Epithelial cell of alveolus of lung (primary cell): ENCODE results near the gene UGT2B7.

GRCh38 chr4:56909681-56910046 lies 2.0 kb downstream of the REST start:
- RAMPAGE, long total RNA: no peak
- RRBS: no CpG with 5 or more reads among the region's 7 CpGs

GRCh38 chr4:56932139-56932588 lies 24.5 kb downstream of the REST start:
- RAMPAGE, long total RNA: no peak
- RRBS: no CpG with 5 or more reads among the region's 1 CpG

- RAMPAGE, long total RNA: no peak
- RRBS: under 1% methylated on average over 32 of the region's 65 CpGs
Measured at GRCh38 chr4:56976655-56977366, 595 bp downstream of the NOA1 start.

- RAMPAGE, long total RNA: no peak
- RRBS: no CpG with 5 or more reads among the region's 7 CpGs
Measured at GRCh38 chr4:57030001-57030514, 51.4 kb downstream of the POLR2B start.

DNA sequence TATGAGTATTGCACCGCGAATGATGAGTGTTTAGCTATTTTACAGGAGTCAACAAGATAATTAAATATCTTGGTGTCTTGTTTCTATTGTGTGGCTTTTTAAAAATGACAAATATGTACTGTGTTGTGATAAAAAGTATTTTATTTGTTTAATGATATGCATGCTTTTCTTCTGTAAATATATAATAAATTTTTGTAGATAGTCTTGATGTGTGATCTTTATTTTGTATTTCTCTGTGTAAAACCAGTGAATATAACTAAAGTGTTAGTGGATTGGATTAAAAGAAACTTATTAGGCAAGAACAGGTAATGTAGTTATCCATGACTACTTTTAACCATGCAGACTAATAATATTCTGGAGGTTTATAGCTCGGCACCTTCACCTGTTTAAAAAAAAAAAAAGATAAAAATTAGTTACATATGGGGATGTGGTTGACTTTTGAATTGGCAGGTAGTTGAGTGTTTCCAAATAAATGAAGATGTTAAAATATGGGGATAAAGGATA lies 52.3 kb downstream of the POLR2B start:
- RAMPAGE, long total RNA: no peak
- RRBS: no CpG with 5 or more reads among the region's 3 CpGs

GRCh38 chr4:57091552-57092140 lies 18.5 kb downstream of the IGFBP7 start:
- RAMPAGE, long total RNA: no peak
- RRBS: no CpG with 5 or more reads among the region's 5 CpGs

- RAMPAGE, long total RNA: no peak
- RRBS: no CpG with 5 or more reads among the region's 6 CpGs
Measured at GRCh38 chr4:58124996-58125243, 1014.7 kb upstream of the IGFBP7 start.

- RAMPAGE, long total RNA: no peak
- RRBS: no CpG with 5 or more reads among the region's 1 CpG
Measured at GRCh38 chr4:62324084-62324592, 1124.0 kb downstream of the ADGRL3 start.

DNA sequence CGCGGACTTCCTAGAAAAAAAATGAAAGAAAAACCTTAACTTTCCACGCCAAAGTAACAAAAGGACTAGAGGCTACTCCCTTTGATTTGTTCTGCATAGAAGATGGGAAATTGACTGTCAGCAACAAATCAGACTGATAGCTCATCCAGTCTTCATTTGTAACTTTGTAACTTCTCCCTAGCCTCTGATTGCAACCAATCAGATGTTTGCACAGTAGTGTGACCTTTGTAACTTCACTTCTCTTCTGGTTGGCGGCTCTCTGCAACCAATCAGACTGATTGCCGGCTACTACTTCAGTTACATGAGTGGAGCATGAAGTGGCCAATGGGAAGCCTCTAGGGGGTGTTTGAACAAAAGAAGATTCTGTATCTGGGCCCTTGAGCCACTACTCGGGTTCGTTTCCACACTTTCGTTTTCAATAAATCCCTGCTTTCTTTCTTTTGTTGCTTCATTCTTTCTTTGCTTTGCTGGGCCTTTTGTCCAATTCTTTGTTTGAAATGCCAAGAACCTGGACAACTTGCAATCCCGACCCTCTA lies 1285.8 kb downstream of the TECRL start:
- RAMPAGE, long total RNA: no peak
- RRBS: no CpG with 5 or more reads among the region's 9 CpGs

- RAMPAGE, long total RNA: no peak
- RRBS: no CpG with 5 or more reads among the region's 10 CpGs
Measured at GRCh38 chr4:64356032-64356624, 53.1 kb downstream of the TECRL start.

DNA sequence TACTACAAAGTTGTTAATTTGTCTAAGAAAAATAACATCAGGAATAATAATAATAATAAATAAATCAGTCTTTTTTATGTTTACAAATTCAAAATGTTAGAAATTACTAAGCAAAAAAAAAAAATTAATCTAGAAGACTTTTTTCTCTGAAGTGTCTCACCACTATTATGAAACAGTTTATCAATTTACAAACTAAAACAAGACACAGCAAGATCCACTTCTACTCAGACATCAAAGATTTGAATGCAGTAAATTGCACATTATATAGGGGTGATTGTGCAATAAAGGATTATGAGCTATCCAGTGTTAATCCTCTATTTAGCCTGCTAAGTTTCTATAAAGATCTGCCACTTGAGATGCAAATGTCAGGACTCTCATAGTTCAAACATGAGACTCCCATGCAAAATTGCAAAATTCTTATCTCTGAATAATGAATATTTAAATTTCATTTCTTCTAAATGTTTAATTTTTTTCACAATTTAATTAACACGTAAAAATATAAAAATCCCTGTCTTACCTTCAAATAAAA lies 2.3 kb downstream of the TECRL start:
- RAMPAGE, long total RNA: no peak
- RRBS: no CpG with 5 or more reads among the region's 1 CpG

DNA sequence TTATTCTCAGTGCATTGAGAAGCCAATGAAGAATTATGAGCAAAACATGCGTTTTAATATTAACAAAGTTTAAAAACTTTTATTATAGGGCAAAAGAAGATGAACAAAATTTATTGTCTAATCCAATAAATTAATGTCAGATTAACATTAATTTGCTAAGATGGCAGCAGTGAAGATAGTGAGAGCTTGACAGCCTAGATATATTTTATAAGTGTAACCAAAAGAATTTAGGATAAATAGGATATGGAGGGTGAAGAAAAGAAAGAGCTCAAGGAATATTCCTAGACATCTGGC lies 603.4 kb downstream of the CENPC start:
- RAMPAGE, long total RNA: no peak
- RRBS: no CpG with 5 or more reads among the region's 1 CpG

DNA sequence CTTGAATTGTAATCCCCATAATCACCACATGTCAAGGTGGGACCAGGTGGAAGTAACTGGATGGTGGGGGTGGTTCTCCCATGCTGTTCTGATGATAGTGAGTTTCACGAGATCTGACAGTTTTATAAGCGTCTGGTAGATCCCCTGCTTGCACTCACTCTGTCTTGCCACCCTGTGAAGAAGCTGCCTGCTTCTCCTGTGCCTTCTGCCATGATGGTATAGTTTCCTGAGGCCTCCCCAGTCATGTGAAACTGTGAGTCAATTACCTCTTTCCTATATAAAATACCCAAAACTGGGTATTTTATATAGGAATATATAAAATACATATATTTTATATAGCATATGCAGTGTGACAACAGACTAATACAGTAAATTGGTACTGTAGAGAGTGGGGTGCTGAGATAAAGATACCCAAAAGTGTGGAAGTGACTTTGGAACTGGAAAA lies 41.6 kb downstream of the UBA6 start:
- RAMPAGE, long total RNA: no peak
- RRBS: no CpG with 5 or more reads among the region's 2 CpGs

DNA sequence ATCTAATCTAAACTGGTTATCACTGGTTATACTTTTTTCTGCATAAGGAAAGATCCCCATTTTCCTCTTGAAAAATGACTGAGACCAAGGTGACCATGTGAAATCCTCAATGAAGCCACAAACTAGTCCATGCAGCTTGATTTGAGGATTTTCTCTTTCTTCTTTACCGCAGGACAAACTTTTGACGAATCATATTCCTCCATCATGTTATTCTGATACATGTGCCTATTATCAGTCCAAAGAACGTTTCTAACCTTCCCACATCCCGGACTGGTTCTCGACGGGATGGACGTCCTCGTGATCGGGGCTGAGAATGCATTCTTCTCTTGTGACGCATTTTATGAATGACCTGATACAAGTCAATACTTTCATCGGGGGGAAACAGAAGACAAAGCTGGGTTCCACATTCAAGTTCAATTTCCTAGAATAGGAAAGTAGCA lies 27.4 kb downstream of the YTHDC1 start:
- RAMPAGE, long total RNA: no peak
- RRBS: no CpG with 5 or more reads among the region's 11 CpGs

- RAMPAGE, long total RNA: no peak
- RRBS: no CpG with 5 or more reads among the region's 8 CpGs
Measured at GRCh38 chr4:68864306-68865271, 48.8 kb downstream of the UGT2B10 start.

DNA sequence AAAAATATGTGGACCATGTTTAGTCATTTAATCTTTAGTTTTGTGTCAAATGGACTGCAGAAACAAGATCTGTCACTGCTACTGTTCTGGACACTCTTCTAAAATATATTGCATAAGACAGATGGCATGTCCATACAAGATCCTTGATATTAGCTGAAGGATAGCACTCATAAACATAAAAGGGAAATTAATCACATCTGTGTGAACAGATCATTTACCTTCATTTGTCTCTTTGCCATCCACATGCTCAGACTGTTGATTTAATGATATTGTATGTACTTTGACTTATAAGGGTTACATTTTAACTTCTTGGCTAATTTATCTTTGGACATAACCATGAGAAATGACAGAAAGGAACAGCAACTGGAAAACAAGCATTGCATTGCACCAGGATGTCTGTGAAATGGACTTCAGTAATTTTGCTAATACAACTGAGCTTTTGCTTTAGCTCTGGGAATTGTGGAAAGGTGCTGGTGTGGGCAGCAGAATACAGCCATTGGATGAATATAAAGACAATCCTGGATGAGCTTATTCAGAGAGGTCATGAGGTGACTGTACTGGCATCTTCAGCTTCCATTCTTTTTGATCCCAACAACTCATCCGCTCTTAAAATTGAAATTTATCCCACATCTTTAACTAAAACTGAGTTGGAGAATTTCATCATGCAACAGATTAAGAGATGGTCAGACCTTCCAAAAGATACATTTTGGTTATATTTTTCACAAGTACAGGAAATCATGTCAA lies at the start of gene UGT2B7:
Gene UGT2B7, plus strand, starts transcription at position 346 of the 744 bp plus-strand sequence.
- RAMPAGE, long total RNA: no peak
- RRBS: no CpG with 5 or more reads among the region's 1 CpG

- RAMPAGE, long total RNA: no peak
- RRBS: no CpG with 5 or more reads among the region's 4 CpGs
Measured at GRCh38 chr4:69495154-69495671, 492 bp downstream of the UGT2B4 start.

DNA sequence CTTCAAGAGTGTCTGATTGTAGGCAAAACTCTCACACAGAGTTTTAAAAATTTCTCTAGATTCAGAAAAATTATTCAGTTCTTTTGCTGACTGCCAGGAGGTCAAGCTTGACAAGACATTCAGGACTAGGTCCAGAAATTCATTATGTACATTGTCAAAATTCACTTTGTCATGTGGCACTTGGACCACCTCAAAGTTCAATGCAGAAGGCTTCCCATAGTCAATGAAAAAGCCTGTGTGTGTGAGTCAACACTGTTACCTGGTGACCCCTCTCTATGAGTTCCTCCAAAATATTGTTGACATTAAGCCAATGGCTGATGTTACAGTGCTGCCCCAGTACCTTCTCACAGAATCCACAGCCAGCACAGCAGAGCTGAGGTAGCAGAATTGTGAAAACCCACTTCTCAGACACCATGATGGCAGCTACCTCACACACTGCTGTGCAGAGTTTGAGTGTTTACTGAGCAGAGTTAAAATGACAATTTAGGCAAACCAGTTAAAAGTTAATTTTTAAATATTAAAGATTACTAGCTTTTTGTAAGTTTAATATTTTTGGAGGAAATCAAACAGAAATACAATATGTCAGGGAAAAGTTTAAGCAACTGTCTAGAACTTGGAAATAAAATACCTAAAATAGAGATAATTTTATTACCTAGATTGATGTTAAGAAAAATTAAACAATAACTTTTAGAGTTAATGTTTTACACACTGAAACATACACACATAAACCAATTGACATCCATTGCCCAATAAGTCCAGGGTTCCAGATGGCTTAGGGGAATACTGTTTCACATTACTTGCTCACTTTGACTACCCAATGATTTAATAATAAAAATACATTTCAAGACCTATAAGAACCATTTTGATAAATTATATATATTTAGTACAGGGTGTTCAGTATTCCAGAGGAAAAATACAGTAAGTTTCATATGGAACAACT lies 22.6 kb upstream of the UGT2B4 start:
- RAMPAGE, long total RNA: no peak

DNA sequence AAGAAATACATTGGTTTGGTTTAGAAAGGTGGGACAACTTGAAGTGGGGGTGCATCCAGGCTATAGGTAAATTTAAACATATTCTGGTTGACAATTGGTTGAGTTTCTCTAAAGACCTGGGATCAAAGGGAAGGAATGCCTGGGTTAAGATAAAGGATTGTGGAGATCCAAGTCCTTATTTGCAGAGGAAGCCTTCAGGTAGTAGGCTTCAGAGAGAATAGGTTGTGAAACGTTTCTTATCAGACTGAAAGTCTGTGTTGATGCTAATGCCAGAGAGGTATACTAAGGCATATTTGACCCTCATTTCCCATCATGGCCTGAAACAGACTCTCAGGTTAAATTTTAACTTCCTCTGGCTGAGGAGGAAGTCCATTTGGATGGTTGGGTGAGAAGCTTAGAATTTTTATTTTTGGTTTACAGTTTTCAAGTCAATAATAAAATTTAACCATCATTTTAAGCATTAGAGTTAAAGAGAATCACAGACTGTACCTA lies 48.1 kb downstream of the UGT2A2 start:
- RAMPAGE, long total RNA: no peak
- RRBS: no CpG with 5 or more reads among the region's 1 CpG

DNA sequence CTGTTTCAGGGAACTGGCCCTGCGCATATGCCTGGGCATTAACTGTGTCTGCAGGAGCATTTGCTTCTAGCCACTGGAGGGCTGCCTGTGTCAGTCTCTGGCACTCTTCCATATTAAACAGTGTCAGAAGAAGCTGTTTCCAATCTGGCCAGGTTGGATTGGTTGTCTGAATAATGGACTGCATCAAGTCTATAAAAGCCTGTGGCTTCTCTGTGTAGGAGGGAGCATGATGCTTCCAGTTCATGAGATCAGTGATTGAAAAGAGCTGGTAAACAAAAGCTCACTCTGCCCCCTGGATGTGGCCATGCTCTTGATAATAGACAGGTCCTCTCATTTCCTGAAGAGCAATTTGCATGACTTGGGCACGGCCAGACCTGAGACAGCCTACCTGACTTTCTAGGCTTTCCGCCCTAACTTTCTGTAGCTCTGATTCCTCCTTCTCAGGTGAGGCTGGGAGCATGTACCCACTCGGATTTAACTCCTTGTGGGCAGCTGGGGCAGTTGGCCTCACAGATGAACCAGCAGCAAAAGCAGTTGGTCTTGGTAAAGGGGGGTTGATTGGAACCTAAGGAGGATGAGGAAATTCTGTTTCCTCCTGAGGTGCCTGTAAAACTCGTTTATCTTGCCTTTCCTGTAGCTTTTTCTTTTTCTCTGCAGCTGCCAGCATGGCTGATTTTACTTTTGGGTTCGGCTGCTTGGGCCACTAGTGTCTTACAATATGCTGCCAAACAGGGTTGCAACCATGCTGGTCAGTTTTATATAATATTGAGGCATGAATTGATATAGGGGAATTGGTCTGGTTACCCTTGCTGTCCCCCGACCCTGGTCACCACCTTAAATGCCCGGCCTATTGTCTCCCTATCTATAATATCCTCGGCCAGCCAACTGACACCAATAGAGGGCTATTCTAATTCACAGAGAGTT lies 29.1 kb downstream of the SULT1E1 start:
- RAMPAGE, long total RNA: no peak
- RRBS: no CpG with 5 or more reads among the region's 9 CpGs